Occipital lobe (tissue), 2 donors: ENCODE measurements around a stretch of chr12.

- RAMPAGE, long total RNA, result no peak
Measured at GRCh38 chr12:127816-128496, 61.4 kb downstream of the IQSEC3 start.

DNA sequence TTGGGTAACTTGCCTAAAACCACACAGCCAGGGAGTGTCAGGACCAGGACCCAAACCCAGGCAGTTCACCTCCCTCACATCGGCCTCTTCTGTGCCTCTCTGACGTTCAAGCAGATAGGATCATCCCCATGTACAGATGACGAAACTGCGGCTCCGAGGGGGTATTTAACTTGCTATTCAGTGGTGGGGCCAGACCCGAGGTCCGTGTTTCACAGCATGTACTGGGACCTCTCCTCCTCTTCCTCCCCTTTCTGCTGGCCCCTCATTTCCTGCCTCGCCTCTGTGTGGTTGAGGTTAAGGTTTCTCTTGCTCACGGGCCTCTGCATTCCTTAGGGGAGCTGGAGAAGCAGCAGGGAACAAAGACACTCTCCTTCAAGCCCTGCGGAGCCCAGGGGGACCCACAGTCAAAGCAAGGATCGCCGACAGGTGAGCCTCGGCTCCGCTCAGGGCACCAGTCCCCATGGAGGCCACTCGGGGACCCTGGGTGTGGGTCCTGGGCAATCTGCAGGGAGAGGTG is 45.2 kb downstream of the SLC6A12 start:
- RAMPAGE, long total RNA, result no peak

DNA sequence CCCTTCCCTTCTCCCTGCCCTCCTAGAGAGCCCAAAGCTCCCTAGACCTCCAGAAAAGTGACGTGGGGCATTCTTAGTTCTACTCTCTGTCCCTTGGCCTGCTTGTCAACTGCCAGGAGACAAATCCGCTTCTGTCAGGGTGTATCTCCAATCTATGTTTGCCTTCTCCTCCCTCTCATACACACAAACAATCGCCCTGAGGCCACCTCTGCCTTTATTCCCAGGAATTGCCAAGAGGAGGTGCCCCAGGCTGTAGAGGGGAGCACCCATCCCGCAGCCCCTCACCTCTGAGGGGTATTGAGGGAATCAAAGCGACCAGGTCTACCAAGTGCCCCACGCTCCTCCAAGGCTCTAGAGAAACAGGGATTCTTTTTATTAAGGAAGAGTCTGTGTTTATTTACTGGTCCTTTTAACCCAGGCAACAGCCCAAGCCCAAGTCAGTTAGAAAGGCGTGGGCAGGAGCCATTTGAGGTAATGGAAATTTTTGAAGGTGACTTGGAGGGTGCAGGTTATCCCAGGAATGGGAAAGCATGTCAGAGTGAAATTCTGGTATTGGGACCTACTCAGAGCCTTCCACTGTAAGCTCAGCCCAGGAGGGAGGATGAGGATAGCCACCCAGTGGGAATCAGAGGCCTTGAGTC is 3.0 kb downstream of the SLC6A12 start:
- RAMPAGE, long total RNA, result no peak

- RAMPAGE, long total RNA, result no peak
Measured at GRCh38 chr12:296779-297177, 34.1 kb upstream of the SLC6A13 start.

DNA sequence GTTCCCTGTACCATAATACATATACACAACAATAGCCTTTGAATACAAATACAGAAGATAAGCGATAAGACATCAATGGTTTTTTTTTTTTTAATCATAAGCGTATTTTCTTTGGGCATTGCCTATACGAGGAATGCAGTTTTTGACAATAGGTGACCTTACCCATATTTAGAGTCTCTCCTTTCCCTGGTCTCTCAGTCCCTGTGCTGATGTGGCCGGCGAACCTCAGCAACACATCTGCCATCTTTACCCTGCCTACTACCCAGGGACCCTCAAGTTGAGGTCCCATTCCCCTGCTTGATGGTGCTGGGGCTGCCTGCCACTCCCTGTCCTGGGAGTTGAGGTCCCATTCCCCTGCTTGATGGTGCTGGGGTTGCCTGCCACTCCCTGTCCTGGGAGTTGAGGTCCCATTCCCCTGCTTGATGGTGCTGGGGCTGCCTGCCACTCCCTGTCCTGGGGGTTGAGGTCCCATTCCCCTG is 5.7 kb downstream of the B4GALNT3 start:
- RAMPAGE, long total RNA, result no peak

DNA sequence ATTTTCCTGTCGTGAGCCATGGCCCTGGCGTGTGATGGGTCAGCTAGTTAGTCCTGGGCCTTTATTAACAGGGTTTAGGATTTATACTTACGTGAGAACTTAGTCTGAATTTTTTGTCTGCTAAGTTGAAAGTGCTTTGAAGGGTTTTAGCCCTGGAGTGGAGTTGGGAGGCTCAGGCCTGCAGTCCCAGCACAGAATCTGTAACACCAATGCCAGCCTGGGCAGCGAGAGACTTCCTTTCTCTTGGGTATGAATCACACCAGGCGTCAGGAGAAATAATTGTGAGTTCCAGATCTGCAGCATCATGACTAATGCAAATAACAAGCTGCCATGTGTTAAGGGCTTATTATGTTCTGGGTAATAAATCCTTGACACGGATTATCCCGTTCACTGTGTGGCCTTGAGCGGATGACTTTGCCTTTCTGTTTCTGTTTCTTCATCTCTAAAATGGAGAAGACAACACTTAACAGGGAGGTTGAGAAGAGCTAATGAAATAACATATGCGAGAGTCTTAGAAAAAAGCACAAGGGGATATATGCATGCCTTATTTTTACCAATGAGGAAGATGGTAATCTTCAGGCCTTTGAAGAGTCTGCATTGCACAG is 70.6 kb downstream of the B4GALNT3 start:
- RAMPAGE, long total RNA, result no peak

- RAMPAGE, long total RNA, result no peak
Measured at GRCh38 chr12:541583-541843, 81.8 kb downstream of the B4GALNT3 start.

- RAMPAGE, long total RNA, result no peak
Measured at GRCh38 chr12:663733-664130, 487 bp upstream of the NINJ2 start.

- RAMPAGE, long total RNA, result no peak
Measured at GRCh38 chr12:765345-765618, 12.9 kb downstream of the WNK1 start.

DNA sequence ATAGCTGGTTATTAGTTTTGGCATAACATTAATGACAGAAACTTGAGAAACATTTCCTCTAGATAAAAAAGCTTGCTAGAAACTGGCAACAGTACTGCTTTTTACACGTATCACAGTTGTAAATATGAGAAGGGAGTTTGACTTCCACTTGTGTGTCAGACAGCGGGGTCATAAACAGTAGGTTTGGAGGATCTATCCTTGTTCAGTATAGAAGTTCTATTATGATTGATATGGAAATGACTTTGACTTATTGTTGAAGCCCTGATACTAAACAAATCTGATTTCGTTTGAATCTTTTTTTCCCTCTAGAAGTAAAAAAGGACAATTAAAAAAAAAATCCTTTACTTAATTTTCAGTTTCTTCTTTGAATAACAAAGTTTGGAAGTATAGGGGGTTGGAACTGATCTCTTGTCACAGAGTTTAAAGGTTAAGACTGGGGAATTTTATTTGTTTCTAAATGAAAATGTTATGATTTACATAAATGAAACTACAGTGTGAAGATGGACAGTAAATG is 50.0 kb downstream of the WNK1 start:
- RAMPAGE, long total RNA, result no peak

GRCh38 chr12:877969-878434 is 71.5 kb downstream of the RAD52 start:
- RAMPAGE, long total RNA, result no peak

GRCh38 chr12:1139324-1139844 is 148.4 kb downstream of the ERC1 start:
- RAMPAGE, long total RNA, result no peak

DNA sequence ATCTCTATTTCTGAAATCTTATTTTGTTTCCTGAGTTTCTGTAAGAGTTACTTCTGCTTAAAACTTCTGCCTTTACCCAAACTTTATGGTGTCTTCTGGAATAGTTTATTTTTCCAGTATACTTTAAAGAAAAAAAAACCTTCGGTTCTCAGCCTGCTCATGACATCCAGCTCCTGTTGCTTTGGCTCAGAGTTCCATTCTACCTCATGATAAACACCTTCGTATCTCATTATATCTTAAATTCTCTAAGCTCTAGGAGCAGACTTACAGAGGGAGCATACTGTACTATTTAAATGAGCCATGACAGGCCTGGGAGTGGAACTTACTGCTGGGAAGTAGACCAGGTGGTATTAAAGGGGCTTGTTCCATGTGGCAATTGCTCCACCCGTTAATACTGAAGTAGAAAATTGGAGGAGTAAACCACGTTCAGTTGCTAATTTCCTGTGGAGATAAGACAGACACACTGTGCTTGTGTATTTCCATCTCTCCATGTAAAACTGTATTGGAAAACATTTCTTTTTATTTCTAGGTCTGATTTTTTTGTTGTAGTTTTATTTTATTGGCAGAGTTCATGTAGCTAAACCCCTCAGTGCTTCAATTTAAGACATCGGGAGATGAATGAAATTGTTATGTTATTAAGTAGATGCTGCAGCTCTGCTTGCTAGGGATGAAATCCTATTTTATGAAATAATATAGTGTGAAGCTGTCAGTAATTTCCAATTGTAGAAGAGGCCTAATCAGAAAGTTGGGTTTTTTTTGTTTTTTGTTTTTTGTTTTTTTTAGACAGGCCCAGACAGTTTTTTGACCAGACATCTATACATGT is 288.2 kb downstream of the FBXL14 start:
- RAMPAGE, long total RNA, result no peak

DNA sequence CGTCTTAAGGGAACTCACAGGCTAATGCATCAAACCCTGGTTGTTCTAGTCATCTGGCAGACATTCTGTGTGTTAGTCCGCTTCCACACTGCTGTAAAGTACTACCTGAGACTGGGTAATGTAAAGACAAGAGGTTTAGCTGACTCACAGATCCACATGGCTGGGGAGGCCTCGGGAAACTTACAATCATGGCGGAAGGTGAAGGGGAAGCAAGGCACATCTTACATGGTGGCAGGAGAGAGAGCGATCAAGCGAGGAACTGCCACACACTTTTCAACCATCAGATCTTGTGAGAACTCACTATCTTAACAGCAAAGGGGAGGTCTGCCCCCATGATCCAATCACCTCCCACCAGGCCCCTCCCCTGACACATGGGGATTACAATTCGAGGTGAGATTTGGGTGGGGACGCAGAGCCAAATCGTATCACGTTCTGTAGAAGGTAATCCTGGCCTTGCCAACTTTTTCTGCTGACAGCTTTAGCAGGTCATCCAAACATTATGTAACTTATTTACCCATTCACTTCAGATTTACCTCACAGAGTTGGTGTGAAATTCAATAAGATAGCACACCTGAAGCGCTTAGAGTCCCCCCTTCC is 219.2 kb downstream of the FBXL14 start:
- RAMPAGE, long total RNA, result no peak

DNA sequence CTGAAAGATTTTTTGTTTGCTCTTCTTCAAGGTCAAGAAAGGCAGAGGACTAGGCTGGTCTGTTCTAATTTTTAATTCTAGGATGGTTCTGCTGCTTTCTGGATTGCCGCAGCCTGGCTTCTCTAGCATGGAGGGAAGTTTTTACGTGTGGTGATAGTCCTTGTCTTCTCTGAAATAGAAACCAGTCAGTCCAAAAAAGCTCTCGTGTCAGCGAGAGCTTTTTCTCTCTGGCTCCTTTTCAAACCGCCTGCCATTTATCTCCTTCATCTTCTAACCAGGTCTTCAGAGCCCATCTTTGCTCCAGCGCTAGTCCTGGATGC is 61.4 kb downstream of the FBXL14 start:
- RAMPAGE, long total RNA, result no peak

DNA sequence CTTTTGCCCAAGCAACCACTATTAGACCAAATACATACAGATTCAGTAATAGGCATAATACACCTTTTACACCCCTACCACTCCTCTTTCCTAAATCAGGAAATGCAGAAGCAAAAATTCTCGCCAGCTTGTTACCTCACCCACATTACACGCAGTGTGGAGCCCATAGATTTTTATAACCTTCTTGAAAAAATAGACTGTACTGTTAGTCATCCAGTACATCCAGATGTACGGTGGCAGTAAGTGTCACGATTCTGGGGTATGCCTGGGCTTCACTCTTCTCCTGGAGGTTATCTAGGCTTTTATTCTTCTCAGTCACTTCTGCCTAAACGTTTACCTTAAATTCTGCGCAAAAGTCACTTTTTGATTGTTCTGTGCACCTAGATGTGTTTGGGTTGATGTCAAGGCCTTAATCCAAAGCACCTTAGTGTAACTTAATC is 1.7 kb upstream of the FBXL14 start:
- RAMPAGE, long total RNA, result no peak

GRCh38 chr12:1605553-1606671 is 11.5 kb upstream of the FBXL14 start:
- RAMPAGE, long total RNA, result no peak

GRCh38 chr12:1629542-1630645 is 863 bp downstream of the WNT5B start:
- RAMPAGE, long total RNA, result no peak

DNA sequence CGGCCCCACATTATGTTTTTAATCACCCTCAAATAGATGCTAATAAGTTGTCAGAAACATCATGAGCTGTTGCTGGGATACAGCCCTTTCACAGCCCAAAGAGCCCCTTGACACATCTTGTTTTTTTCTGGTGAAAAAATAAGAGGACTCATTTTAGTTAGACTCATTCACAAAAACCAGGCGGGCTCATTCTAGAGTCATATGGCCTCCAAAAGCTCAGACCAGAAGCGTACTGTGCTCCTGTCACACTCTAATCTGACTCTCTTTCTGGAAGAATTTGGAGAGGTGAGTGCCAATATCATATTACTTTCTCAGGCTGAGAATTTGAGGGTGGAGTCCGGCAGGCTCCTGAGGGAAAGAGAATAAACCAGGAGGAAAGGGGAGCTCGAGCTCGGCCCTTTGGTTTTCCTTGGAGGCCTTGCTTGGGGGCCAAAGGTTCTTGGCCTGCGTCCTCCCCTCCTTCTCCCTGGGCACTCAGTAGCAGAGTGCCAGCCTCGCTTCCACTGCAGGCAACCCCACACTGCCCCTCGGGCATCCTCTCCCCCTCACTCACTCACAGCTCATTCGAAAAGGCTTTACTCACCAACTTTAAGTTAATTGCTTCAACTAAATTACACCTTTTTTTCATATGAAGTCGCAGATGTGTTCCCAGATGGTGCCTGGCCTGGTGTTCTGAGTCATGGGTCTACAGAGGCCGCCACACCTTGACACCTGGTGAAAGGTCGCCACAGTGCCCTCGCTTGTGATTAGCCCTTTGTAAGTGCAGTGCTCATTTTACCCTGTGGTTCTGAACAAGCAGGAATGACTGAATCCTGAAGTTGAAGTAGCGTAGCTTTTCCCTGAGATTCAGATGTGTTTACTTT is 20.6 kb upstream of the ADIPOR2 start:
- RAMPAGE, long total RNA, result no peak

GRCh38 chr12:1715705-1716150 is 24.9 kb downstream of the ADIPOR2 start:
- RAMPAGE, long total RNA, result no peak